HTERT-HM (cell line): ENCODE data around the gene KLF15.

DNA sequence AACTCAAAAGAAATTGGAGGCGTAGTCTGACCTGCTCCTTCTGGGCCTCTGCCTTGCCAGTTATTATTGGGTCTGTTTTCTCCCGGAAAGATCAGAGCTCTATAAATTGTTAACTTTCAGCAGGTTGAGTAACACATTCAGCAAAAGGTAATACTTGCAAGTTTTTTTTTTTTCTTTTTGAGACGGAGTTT is 379 bp upstream of the SNX4 start:
- RRBS, result no CpG with 5 or more reads among the region's 3 CpGs

DNA sequence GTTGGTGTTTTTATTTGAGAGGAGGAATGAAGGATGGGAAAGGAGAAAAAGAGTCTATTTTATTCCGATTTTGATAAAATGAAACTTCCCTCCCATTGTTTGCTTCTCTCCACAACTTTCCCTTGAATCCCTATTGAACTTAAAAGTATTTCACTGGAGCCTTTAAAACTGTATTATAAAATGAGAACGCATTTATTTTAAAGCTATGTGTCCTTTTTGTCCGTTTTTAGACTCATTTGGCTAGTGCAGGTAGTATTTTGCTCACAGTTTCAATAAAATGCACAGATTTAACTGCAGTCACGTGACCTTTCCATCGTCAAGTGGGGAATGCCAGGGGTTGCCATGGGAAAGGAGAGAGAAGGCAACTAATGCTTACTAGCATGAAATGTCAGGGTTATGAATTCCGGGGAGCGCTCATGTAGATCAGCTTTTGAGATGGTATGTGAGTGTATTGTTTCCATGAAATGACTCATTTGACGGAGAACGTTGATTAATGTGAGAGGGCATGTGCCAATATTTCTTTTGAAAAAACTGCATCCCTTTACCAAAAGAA is 7.8 kb upstream of the OSBPL11 start:
- RRBS, result no CpG with 5 or more reads among the region's 9 CpGs

- RRBS, result no CpG with 5 or more reads among the region's 9 CpGs
Observed at GRCh38 chr3:125644157-125644958, 49.1 kb upstream of the OSBPL11 start.

DNA sequence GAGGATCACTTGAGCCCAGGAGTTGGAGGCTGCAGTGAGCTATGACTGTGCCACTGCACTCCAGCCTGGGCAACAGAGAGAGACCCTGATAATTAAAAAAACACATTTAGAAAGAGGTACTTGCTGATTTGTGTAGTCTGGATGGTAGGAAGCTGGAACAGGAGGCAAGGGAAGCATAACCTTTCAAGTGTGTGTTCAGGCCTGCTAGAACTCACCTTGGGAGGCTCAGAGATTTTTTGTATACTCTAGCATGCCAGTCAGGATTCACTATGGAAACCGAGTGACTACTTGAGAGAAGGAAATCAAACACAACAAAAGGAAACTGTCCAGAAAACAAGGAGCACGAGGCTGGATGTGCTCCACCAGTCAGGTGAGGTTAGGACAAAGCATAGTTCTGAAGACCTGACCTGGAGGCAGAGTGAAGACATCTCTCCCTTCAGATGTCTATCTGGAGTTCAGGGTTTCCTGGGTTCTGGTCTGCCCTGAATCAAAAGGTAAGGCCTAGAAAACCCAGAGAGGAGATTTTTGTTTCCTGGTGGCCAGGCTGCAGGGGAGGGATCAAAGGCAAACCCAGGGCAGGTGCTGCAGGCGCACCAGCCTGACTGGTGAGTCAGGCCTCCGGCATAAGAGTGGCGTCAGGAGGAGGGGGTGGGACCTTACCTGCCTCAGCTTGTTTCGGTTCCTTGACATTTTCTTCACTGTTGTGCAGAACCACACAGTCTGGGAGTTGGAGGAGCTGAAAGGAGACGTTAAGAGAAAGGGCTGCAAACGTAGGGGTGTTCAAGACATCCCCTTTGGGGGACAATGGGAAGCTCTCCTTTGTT is 52.1 kb upstream of the OSBPL11 start:
- RRBS, result no CpG with 5 or more reads among the region's 8 CpGs

- RRBS, result no CpG with 5 or more reads among the region's 9 CpGs
Observed at GRCh38 chr3:125887587-125888362, 81.2 kb upstream of the ROPN1B start.

- RRBS, result no CpG with 5 or more reads among the region's 60 CpGs
Observed at GRCh38 chr3:125915631-125916454, 53.1 kb upstream of the ROPN1B start.

GRCh38 chr3:125957787-125959082 is 10.7 kb upstream of the ROPN1B start:
- RRBS, result 12% methylated on average over 50 of the region's 106 CpGs

- RRBS, result no CpG with 5 or more reads among the region's 5 CpGs
Observed at GRCh38 chr3:126167440-126168084, 12.8 kb downstream of the ALDH1L1 start.

GRCh38 chr3:126269316-126269839 is 87.8 kb downstream of the KLF15 start:
- RRBS, result no CpG with 5 or more reads among the region's 4 CpGs

GRCh38 chr3:126341269-126341416 is 16.1 kb downstream of the KLF15 start:
- RRBS, result no CpG with 5 or more reads among the region's 5 CpGs

GRCh38 chr3:126342788-126343681 is 14.2 kb downstream of the KLF15 start:
- RRBS, result no CpG with 5 or more reads among the region's 20 CpGs

GRCh38 chr3:126357045-126357531 is at the start of gene KLF15:
KLF15 (minus strand) TSS chr3:126357408.
- RRBS, result under 1% methylated on average over 49 of the region's 78 CpGs

GRCh38 chr3:126357741-126358045 is 485 bp upstream of the KLF15 start:
- RRBS, result 3% methylated on average over 5 of the region's 17 CpGs

GRCh38 chr3:126364352-126364679 is 7.1 kb upstream of the KLF15 start:
- RRBS, result no CpG with 5 or more reads among the region's 6 CpGs

DNA sequence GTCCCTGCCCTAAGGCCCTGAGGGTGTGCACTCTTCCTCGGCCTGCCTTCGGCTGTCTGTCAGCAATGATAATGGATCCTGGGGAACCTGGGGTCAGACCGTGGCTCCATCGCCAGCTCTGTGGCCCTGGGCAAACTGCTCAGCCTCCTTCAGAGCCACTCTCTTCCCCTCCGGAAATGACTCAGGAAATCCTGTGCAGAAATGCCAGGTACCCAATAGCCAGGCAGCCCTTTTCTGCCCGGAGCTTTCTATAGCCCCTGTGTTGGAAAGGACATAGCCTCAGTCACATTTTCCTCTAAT is 11.4 kb upstream of the ZXDC start:
- RRBS, result 10% methylated on average over 2 of the region's 6 CpGs

- RRBS, result no CpG with 5 or more reads among the region's 2 CpGs
Observed at GRCh38 chr3:126604076-126604763, 45.5 kb upstream of the C3orf22 start.

GRCh38 chr3:126926795-126927363 is 56.0 kb upstream of the PLXNA1 start:
- RRBS, result no CpG with 5 or more reads among the region's 10 CpGs

GRCh38 chr3:127036234-127037121 is 53.6 kb downstream of the PLXNA1 start:
- RRBS, result no CpG with 5 or more reads among the region's 33 CpGs

GRCh38 chr3:127044934-127045546 is 62.1 kb downstream of the PLXNA1 start:
- RRBS, result no CpG with 5 or more reads among the region's 10 CpGs

DNA sequence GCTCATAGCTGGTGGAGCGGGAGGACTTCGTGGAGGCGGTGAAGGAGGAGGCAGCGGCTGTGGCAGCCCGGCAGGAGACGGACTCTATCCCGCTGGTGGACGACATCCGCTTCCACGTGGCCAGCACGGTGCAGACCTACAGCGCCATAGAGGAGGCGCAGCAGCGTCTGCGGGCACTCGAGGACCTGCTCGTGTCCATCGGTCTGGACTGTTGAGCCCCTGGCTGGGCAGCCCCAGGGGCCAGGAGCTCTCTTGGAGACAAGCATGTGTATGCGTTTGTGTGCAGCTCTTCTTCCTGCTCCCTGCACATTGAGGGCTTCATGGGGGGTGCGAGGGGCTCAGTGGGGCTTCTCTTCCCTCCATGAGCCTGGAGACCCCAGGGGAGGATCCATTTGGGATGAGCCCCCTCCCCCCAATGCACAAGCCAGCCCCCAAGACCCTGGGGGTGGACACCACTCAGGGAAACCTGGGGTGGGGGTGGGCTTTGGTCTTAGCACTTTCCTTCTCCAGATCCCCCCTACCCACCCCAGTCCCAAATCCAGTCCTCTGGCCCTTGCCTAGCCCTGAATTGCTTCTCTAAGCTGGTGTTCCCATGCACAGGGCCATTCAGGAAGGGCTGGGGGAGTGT is 7.6 kb downstream of the ABTB1 start:
- RRBS, result no CpG with 5 or more reads among the region's 20 CpGs